UCH-1 (cell line): Measurements from ENCODE around the gene POMP.

DNA sequence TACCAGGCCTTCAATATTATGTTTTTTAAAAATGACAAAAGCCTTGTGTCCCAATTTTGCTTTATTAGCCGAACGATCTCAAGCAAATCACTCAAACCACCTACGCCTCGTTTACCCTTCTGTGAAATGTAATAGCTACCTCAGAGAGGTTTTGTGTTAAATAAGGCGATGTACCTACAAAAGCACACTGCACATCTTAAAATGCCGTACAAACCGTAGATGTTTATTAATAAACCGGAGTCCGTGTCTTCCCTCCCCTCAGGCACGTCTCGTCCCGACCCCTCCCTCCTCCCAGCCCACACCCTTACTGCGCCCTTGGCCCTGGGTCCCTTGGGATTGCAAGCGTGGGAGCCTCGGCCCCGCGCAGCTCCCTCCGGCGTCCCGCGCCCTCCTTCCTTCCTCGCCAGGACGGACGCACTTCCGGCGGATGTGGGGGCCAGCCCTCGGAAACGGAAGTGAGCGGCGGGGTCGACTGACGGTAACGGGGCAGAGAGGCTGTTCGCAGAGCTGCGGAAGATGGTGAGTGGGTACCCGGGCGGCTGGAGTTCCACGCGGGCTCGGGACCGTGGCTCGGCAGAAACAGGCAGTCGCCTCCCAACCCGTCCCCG lies at the start of gene POMP:
Gene POMP, plus strand, starts transcription at position 462 of the 608 bp plus-strand sequence.
- RRBS = 3% methylated on average over 20 of the region's 45 CpGs

DNA sequence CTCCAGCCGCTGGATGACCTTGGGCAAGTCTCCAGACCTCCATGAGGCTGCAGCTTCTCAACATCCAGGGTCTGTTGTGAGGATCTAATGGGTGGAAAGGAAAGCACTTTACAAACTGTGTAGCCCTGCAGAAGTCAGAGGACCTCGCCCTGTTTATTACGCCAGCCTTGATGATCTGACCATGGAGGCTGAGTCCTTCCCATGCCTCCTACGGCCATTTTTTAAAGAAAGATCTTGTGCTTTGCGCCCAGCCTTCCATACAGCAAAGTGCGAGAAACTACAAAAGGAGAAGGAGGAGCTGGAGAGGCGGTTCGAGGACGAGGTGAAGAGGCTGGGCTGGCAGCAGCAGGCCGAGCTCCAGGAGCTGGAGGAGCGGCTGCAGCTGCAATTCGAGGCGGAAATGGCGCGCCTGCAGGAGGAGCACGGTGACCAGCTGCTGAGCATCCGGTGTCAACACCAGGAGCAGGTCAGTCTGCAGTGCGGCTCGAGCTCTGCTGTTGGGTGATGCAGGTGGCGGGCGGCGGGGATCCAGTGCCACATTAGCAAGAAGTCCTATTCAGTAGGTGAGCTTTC lies 115.5 kb downstream of the SLC7A1 start:
- RRBS = no CpG with 5 or more reads among the region's 22 CpGs

- RRBS = 72% methylated on average over 3 of the region's 9 CpGs
Observed at GRCh38 chr13:29496161-29496811, 99.2 kb downstream of the SLC7A1 start.

GRCh38 chr13:29508426-29509076 lies 86.9 kb downstream of the SLC7A1 start:
- RRBS = no CpG with 5 or more reads among the region's 15 CpGs

- RRBS = no CpG with 5 or more reads among the region's 20 CpGs
Observed at GRCh38 chr13:29509633-29510670, 85.5 kb downstream of the SLC7A1 start.

DNA sequence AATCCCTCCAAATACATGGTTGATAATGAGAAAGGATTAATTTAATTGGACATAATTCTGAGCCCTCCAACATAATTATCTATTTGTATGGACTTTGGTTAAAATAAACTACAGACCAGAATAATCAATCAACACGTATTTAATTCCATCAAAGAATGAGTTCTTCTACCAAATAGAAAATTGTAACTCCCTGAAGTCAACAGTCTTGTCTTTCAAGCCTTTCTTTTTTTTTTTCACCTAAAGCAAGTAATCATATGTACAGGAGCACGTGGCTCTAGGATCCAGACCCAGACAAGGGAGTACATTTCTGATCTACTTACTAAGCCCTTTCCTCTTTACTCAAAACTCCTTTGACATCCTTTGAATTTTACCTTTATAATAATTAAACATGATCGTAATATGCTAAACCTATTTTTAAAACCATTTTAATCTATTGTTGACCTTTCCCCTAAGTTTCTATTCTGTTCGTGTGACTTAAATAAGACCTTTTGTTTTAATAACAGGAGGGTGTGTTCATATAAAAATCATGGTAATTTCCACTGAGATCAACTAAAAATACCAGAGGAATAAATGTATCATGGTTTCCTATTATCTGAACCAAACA lies 1.8 kb downstream of the SLC7A1 start:
- RRBS = no CpG with 5 or more reads among the region's 4 CpGs

GRCh38 chr13:29679191-29679732 lies 83.8 kb upstream of the SLC7A1 start:
- RRBS = no CpG with 5 or more reads among the region's 7 CpGs

GRCh38 chr13:29685209-29685813 lies 89.8 kb upstream of the SLC7A1 start:
- RRBS = no CpG with 5 or more reads among the region's 7 CpGs

DNA sequence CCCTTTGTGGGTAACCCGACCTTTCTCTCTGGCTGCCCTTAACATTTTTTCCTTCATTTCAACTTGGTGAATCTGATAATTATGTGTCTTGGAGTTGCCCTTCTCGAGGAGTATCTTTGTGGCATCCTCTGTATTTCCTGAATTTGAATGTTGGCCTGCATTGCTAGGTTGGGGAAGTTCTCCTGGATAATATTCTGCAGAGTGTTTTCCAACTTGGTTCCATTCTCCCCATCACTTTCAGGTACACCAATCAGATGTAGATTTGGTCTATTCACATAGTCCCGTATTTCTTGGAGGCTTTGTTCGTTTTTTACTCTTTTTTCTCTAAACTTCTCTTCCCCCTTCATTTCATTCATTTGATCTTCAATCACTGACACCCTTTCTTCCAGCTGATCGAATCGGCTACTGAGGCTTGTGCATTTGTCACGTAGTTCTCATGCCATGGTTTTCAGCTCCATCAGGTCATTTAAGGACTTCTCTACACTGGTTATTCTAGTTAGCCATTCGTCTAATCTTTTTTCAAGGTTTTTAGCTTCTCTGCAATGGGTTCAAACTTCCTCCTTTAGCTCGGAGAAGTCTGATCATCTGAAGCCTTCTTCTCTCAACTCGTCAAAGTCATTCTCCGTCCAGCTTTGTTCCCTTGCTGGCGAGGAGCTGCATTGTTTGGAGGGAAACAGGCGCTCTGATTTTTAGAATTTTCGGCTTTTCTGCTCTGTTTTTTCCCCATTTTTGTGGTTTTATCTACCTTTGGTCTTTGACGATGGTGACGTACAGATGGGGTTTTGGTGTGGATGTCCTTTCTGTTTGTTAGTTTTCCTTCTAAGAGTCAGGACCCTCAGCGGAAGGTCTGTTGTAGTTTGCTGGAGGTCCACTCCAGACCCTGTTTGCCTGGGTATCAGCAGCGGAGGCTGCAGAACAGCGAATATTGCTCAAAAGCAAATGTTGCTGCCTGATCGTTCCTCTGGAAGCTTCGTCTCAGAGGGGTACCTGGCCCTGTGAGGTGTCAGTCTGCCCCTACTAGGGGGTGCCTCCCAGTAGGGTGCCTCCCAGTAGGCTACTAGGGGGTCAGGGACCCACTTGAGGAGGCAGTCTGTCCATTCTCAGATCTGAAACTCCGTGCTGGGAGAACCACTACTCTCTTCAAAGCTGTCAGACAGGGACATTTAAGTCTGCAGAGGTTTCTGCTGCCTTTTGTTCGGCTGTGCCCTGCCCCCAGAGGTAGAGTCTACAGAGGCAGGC lies 21.9 kb downstream of the UBL3 start:
- RRBS = no CpG with 5 or more reads among the region's 23 CpGs

DNA sequence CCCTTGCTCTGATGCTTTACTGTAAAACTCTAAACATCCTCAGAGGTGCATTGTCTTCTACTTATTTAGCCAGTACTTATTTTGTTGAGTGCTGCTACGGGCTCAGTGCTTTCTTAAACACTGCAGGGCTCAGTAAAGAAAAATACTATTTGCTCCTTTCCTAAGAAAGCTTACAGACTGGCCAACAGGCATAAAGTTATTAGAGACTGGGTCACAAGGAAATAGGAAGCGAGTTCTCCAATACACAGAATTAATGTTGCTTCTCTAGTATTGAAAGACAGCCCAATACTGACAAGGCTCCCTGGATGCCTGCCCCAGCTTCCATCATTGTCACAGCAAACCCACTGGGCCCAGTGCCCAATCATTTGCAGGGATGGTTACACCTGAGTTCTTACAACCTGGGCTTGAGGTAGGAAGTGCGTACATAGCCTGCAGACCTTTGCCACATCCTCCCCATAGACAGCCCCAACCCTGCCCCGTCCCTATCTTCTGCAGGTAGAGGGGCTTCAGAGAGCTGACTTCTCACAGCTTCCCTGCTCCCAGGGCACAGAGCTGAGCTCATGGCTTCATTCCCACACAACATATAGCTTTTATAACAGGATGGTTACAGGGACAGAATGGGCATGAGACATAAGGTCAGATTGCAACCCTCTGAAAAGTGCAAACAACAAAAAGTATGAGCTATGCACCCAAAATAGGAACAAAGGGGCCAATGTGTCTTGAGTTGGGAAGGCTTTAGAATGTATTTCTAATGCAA lies 108.0 kb upstream of the UBL3 start:
- RRBS = no CpG with 5 or more reads among the region's 4 CpGs

DNA sequence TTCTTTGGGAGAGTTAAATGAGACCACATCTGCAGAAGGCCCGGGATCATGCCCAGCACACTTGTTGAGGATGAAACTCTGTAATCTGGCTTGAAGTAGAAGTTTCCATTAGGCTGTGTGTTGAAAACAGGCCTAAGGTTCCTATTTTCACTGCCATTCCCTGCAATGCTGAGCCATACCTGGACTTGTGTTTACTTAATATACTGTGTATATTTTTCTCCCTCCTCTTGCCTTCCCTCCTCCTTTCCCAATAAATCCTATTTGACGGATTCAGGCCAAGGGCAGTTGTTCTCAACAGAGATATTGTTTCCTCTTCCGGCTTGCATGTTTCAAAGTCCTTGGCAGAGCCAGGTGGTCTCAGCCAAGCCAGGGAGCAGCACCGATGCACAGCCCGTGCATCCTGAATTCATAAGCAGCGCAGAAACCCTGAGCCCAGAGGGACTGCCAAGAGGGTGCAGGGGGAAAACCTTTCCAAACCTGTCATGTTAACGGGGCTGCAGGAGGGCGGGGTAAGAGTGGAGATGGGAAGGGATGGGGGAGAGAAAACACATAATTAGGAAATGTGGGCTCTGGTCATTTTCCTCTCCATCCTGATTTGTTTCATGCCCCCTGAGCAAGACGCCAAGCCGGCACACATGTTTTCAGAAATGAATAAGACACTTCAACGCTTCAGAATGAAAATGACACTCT lies 149.1 kb upstream of the UBL3 start:
- RRBS = no CpG with 5 or more reads among the region's 11 CpGs

- RRBS = no CpG with 5 or more reads among the region's 5 CpGs
Observed at GRCh38 chr13:30049748-30050077, 199.3 kb upstream of the UBL3 start.

GRCh38 chr13:30119417-30119939 lies 187.9 kb downstream of the KATNAL1 start:
- RRBS = no CpG with 5 or more reads among the region's 8 CpGs

DNA sequence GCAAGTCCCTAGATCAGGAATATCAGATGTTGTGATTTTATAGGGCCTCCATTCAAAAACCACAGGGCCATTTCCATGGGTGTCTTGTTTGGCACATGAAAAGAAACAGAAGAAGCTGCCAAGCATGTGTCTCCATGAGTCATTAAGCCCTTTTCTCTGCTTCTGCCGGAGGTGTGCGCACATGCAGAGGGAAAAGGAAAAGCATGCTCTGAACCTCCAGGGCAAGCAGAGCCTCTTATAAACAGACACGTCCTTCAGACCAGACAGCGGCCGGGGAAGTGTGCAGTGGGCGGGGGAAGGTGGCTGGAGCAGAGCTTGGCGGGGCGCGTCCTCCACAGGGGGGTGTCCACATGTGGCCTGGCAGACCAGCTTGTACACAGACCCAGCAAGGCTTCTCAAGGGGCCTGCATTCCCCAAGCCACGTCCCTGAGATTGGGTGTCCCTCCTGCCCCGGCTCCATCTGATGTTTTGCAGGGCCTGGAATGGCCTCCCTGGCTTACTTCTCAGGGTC lies 164.5 kb downstream of the KATNAL1 start:
- RRBS = 5% methylated on average over 2 of the region's 11 CpGs

- RRBS = no CpG with 5 or more reads among the region's 15 CpGs
Observed at GRCh38 chr13:30157012-30157597, 150.2 kb downstream of the KATNAL1 start.

DNA sequence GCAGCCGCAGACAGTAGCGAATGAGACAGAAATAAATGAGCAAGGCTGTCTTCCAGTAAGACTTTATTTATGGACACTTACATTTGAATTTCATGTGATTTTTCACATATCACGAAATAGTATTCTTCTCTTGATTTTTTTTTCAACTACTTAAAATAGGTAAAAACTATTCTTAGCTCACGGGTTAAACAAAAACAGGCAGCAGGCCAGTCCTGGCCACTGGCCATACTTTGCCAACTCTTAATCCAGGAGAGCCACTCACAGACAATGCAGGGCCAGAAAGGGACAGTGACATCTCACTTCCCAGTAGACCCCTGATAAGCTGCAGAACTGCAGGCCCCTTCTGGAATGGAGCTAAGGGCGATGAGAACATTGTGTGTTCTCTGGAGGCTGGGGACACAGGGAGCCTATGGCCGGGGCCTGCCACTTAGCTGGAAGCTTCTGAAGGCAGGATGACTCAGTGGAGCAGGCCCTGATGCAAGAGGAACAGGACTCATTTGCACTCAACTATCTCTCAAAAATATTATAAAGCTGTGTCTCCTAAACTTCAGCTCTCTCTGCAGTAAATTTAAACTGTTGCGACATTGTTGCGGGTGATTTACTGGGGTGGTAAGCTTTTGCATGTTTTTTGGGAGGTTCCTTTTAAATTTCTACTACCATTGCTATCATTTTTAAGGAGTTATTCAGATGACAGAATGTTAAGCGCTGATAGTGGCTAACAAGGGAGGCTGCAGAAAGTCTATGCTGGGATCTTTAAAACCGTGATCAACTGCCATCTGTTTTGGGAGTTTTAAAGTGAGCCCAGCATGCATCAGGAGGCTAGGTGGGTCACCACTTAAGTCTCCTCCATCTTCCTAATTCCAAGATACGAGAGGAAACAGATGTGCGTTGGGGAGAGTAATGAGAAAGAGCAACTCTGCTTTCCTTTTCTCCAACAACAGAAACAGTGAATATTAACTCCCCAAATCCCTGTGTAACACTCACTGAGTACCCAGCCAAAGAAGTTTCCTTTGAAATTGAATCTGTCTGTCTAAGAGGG lies 33.2 kb upstream of the KATNAL1 start:
- RRBS = no CpG with 5 or more reads among the region's 12 CpGs

DNA sequence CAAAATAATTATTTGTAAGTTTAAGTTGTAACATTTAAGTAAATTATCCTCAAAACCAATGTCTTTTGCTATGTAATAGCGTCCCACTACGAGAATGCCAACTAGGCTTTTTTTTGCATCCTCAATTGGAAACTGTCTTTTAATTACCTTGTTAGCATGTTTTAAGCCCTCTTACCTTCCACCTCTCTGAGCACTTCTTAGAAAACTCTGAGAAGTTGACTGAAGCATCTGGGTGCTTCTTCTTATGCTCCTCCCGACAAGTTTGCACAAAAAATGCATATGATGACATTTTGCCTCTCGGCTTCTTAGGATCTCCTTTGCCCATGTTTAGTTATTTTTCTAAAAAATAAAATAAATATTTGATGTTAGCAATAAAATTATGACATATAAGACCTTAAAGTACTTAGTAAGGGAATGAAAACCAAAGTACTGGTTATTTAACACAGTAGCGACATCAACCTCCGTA lies 2.3 kb downstream of the HMGB1 start:
- RRBS = no CpG with 5 or more reads among the region's 6 CpGs

DNA sequence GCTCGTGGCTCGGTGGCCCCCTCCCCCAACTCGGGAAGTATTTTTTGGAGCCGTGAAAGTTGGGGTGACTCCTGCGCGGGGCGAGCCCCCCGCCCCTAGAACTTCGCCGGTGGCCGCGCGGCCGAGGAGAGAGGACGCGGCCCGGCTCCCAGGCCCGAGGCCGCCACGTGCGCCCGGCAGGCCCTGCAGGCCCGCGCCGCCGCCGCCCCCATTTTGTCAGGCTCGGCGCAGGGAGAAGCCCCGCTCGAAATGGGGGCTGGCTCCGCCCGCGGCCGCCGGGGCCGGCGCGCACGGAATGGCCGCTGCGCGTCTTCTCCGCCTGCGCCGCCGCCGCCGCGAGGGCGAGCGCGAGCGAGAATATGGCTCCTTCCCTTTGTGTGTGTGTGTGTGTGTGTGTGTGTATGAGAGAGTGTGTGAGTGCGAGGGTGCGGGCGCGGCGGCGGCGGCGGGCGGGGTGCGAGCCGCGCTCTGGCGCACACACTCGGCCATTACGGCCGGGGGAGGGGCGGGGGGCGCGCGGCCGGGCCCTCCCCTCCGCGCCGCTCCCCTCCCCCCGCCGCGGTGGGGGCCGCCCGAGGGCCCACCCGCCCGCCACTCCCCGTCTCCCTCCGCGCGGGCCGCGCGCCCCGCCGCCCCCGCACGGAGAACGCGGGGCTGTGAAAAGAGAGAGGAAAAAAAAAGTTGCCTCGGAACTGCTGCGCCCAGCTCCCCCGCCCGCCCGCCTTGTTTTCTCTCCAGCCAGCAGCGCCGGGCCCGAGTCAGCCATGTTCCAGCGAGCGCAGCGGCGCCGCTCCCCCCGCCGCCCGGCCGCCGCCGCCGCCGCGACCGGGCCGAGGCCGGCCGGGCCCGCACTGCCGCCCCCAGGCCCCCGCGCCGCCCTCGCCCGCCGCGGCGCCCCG lies 1.1 kb downstream of the HMGB1 start:
- RRBS = 7% methylated on average over 34 of the region's 135 CpGs

- RRBS = no CpG with 5 or more reads among the region's 5 CpGs
Observed at GRCh38 chr13:30466790-30467335, 1.1 kb upstream of the HMGB1 start.